BJ (cell line): ENCODE data around the genes AK9, WASF1 and SLC22A16.

DNA sequence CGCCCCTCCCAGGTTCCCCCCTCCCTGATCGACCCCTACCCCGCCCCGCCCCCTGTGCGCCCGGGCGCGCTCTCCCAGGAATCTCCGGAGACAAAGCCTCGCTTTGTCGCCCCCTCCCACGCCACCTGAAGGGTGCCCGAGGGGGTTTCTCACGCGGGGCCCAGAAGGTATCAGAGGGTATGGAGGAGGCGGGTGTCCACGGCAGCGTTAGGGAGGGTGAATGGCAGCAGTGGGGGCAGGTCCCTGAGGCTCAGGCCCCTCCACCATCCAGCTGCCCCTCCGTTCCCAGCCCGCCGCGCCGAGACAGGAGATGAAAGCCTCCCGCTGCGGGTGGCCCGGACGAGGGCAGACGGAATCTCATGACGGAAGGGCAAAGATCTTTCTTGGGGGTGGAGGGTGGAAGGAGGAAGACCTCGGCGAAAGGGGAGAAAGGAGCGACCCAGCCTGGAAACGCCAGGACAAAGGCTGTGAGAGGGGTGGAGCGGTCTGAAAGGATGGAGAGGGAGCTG, 510 bp downstream of the MICAL1 start:
- CAGE, long polyA plus RNA, result no peak
- RRBS, result 2% methylated on average over 6 of the region's 34 CpGs

DNA sequence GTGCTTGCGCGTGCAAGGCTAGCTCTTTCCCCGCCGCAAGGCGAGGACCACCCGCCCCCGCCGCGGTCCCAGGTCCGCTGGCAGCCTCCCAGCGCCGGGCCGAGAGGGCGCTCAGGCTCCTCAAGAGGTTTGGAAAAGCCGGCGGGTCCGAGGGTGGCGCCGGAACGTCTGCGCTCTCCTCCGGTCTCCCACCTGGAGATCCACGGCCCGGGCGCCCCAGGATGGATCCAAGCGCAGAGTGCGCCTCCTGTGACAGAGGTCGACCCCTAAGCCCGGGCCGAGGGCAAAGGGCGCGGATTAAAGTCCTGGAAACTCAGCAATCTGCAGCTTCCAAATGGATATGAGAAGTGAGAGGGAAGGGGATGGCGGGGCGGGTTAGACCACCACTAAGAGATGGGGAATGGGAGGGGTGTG, 583 bp upstream of the MICAL1 start:
- CAGE, long polyA plus RNA, result no peak
- RRBS, result 2% methylated on average over 14 of the region's 34 CpGs

GRCh38 chr6:109456562-109457798, 1.4 kb upstream of the MICAL1 start:
- CAGE, long polyA plus RNA, result no peak
- RRBS, result no CpG with 5 or more reads among the region's 27 CpGs

GRCh38 chr6:109690265-109691438, at the start of gene AK9:
TSS of gene AK9 (minus strand) at chr6:109691202.
- CAGE, long polyA plus RNA, result start-site peak on the plus strand at chr6:109691284-109691316, 67 and 140 reads in 2 replicates
- RRBS, result 1% methylated on average over 17 of the region's 63 CpGs

DNA sequence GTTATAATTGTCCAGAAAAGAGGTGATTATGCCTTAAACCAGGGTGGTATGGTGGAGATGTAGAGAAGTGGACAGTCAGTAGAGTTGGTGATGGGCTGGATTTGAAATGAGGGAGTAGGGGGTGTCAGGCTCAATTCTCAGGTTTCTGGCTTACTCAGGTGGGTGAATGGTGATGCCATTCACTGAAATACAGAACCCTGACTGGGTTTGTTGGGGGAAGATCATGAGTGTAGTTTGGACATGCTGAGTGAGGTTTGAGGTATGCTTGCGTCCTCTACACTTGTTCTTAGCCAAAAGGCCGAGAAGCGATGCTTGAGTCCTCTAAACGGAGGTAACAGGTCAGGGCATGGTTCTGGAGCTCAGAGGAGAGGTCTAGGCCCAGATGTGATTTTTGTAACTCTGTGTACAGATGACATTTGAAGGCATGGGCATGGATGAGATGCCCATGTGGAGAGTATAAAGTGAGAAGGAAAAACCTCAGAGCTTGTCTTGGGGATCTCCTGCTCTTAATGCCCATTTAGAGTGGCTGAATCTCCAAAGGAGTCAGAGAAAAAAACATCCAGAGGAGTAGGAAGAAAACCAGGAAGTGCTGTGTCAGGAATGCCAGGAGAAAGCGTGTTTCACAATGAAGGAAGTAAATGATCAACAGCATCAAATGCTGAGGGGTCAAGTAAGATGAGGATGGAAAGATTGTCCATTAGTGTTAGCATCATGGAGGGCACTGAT, 55.9 kb downstream of the FIG4 start:
- CAGE, long polyA plus RNA, result no peak
- RRBS, result no CpG with 5 or more reads among the region's 5 CpGs

DNA sequence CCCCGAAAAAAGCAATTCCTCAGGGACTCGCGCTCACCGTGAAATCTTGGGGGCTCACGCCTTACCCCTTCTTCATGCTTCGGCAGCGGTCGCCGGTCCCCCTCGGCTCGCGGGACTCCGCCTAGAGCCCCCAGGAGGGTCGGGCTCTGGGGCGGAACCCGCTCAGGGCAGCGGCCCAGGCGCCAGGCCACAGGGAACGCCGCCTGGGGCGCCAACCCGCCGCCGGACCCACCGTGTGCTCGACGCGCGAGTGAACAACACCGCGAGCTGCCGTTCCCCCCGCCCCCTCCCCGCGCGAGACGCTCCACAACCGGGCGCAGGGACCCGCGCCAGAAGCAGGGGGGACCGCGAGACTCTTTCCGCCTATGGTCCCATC, at the start of gene WASF1:
WASF1 (minus strand) TSS at position 269 of the 376 bp plus-strand sequence.
- CAGE, long polyA plus RNA, result start-site peak on the minus strand centred at position 243 of the sequence, 27 bp wide, 100 and 62 reads in 2 replicates
- RRBS, result under 1% methylated on average over 12 of the region's 44 CpGs

GRCh38 chr6:110287751-110288076, 70.4 kb downstream of the METTL24 start:
- CAGE, long polyA plus RNA, result no peak
- RRBS, result no CpG with 5 or more reads among the region's 3 CpGs

DNA sequence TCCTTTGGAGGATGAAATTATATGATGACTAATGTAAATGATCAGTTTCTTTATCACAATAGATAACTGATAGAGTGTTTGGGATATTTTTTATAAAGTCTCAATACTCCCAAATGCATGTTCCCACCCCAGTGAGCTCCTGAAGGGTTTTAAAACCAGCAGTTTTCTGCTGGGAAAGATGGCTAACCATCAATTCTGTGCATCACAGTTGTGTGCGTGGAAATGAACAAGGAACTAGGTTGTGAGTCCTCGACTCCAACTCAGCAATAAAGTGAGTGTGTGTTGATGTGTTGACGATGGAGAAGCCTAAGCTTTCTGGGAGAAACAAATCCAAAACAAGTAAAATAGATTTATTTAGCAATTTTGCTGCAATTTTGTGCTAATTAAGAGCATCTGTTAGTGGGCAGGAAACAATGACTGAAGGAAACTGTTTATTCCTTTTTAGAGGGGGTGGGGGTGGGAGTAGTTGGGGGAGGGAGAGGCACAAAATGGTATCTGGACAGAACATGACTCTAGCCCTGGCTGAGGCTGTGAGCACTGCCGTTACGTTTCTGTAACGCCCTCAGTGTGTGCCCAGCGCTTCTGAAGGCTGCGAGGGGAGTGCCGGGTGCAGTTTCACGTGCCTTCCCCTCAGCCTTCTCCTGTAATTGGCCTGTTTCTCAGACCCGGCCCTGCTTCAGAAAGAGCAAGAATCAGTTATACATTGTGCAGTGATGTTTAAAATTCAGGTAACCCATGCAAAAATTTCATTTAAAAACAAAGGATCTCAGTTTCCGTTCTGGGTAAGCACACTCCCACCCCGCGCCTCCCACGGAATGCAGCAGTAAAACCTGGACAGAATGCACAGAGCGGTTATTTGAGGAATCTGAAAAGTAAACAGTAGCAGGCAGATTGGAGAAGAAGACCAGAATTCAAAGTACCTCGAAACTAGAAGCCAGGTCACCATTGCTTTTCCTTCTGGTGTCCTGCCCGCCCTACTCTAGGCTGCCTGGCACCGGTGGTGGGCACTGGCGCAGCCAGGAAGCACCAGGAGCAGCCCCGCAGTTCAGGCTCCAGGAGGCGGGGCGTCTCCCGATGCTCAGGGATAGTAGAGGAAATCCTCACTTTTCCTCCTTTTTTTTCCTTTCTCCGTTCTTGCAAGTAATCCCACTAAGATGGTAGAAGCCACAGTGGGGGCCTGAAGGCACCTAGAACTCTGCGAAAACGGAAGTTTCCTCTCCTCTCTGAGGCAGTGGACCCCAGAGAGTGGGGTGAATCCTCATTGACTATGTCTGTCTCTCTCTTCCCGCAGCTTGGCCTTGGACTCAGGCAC, 28.6 kb downstream of the METTL24 start:
- CAGE, long polyA plus RNA, result no peak
- RRBS, result 3% methylated on average over 3 of the region's 28 CpGs

DNA sequence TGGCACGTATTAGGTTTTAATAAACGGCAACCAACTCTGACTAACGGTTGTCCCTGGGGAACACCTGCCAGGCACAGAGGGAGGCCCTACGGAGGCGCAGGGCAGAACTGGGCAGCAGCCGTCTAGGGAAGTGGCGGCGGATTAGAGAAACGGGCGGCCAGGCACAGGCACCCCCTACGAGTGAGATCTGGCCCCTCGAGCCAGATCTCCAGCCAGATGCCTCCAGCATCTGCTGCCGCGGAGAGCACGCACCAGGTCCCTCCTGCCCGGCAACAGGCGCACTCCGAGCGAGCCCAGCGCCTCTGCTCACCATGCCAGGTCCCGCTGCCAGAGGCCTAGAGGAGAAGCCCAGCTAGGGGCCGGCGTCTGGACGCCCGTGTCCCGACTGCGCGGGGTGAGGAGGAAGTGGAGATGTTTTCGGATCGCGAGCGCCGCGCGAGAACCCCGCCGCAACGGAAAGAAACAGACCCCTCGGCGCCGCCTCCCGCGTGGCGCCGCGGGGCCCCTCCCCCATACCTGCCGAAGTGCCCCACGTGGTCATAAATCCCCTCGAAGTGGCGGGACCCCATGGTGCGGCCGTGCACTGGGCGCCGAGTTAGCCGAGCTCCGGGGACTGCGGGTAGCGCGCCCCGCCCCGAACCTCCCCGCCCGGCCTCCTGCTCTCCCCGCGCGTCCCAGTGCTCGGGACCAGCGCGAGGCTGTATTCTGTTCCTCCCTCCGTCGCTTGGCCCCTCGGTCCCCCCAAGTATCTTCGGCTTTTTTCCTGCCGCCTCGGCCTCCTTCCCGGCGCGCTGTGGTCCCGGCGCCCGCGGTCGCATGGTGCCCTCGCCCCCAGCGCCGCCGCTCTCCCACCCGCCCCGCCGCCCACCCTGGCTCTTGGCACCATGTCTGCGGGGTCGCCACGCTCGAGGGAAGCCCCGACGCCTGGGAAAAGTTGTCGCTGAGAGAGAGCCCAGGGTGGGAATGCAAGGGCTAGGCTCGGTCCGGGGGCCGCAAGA, at the start of gene SLC22A16:
SLC22A16 (minus strand) TSS at position 608 of the 998 bp plus-strand sequence.
- CAGE, long polyA plus RNA, result no peak
- RRBS, result 14% methylated on average over 16 of the region's 100 CpGs

GRCh38 chr6:110762282-110762962, 52.8 kb downstream of the CDK19 start:
- CAGE, long polyA plus RNA, result no peak
- RRBS, result no CpG with 5 or more reads among the region's 4 CpGs

GRCh38 chr6:110814281-110814852, 902 bp downstream of the CDK19 start:
- CAGE, long polyA plus RNA, result no peak
- RRBS, result under 1% methylated on average over 28 of the region's 63 CpGs

DNA sequence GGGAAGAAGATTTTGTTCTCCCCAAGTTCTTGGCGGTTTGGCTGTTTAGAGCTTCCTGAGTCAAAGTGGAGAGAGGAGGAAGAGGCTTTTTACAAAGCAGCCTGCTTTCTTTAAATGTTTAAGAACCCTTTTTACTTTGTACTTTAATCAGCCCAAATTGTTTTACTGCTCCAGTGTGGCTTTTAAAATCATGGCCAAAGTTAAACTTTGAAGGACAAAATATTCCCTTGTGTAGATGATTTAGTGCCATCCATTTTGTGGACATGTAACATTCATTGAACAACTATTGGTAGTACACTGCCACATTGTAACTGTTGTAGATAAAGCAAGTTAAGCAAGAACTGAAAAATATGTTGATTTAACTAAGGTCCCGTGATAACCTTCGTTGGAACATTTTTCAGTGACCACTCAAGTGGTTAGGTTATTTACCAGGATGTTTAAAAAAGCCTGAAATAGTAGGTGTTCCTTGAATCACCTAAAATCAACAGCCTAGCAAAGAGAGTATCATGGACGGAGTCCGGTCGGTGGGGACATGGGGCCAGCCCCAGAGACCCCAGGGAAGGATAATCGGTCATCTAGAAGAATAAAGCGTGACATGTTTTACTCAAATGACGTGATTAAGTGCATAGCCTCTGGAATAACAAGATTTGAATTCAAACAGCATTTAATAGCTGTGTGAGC, 2.5 kb downstream of the AMD1 start:
- CAGE, long polyA plus RNA, result no peak
- RRBS, result no CpG with 5 or more reads among the region's 9 CpGs

GRCh38 chr6:110896610-110897720, 22.4 kb downstream of the AMD1 start:
- CAGE, long polyA plus RNA, result no peak
- RRBS, result no CpG with 5 or more reads among the region's 15 CpGs

- CAGE, long polyA plus RNA, result no peak
- RRBS, result no CpG with 5 or more reads among the region's 2 CpGs
Measured at GRCh38 chr6:111196366-111196885, 62.7 kb upstream of the MFSD4B start.

GRCh38 chr6:111289563-111290606, 30.7 kb downstream of the MFSD4B start:
- CAGE, long polyA plus RNA, result no peak
- RRBS, result no CpG with 5 or more reads among the region's 20 CpGs

GRCh38 chr6:111374369-111374937, 108.6 kb downstream of the REV3L start:
- CAGE, long polyA plus RNA, result no peak
- RRBS, result no CpG with 5 or more reads among the region's 6 CpGs

DNA sequence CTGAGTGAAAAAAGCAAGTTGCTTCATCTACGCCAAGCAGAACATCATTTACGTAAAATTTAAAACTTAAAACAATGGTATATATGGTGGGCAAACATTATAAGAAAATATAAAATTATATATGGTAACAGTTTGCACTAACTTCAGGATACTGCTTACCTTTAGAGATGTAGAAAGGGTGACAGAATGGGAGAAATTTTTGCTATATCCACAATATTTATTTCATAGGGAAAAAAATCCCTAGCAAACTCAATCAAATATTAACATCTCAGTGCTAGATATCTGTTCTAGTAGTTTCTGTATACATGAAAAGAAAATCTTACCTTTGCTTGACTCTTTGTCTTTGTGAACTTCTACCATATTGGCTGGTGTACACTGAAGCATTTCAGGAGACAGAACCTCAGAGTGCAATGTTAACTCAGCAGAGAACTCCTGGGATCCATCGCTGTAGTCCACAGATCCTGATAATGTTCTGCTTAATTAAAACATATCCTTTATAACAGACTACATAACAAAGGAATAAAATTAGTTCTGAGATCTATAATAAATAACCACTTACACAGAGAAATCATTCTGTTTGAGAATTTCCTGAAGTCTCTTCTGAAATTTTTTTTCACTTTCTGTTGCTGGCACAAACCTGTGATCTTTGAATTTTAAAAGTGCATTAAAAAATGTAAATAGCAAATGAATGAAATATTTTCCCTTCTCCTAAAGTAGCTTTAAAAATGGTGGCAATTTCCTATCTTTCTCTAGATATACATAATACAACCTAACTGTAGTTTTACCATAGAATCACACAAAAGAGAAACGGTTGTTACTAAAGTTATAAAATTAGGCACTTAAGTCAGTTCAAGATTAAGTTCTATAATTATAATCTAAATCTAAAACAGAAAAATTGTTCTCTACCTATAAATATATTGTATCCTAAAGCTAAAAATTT, 95.3 kb downstream of the REV3L start:
- CAGE, long polyA plus RNA, result no peak
- RRBS, result no CpG with 5 or more reads among the region's 4 CpGs

GRCh38 chr6:111411315-111412443, 71.3 kb downstream of the REV3L start:
- CAGE, long polyA plus RNA, result no peak
- RRBS, result no CpG with 5 or more reads among the region's 7 CpGs

- CAGE, long polyA plus RNA, result no peak
- RRBS, result no CpG with 5 or more reads among the region's 3 CpGs
Measured at GRCh38 chr6:111574256-111574983, 31.3 kb downstream of the TRAF3IP2 start.

GRCh38 chr6:111589274-111590068, 16.2 kb downstream of the TRAF3IP2 start:
- CAGE, long polyA plus RNA, result no peak
- RRBS, result no CpG with 5 or more reads among the region's 6 CpGs